Bile duct (tissue), 1 donor: Measurements from ENCODE around the genes ALPG, ALPI, ECEL1, USP40 and UGT1A8.

DNA sequence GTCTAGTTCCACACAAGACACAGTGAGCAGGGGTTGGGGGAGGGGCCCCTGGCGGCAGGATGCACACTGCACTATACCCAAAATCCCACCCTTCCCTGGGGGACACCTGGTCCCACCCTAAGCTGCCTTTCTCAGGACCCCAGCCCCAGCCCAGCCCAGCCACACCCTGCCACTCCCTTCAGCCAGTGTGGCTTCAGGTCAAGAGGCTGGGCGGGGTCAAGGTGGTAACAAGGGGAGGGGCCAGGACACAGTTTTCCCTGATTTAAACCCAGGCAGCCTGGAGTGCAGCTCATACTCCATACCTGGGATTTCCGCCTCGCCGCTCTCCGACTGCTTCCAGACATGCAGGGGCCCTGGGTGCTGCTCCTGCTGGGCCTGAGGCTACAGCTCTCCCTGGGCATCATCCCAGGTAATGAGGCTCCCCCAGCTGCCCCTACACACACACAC is at the start of gene ALPG:
TSS of gene ALPG (plus strand) at position 292 of the 447 bp plus-strand sequence.
- PRO-cap, result no peak

GRCh38 chr2:232455874-232456387 is at the start of gene ALPI:
ALPI (plus strand) TSS chr2:232456153.
- PRO-cap, result no peak

DNA sequence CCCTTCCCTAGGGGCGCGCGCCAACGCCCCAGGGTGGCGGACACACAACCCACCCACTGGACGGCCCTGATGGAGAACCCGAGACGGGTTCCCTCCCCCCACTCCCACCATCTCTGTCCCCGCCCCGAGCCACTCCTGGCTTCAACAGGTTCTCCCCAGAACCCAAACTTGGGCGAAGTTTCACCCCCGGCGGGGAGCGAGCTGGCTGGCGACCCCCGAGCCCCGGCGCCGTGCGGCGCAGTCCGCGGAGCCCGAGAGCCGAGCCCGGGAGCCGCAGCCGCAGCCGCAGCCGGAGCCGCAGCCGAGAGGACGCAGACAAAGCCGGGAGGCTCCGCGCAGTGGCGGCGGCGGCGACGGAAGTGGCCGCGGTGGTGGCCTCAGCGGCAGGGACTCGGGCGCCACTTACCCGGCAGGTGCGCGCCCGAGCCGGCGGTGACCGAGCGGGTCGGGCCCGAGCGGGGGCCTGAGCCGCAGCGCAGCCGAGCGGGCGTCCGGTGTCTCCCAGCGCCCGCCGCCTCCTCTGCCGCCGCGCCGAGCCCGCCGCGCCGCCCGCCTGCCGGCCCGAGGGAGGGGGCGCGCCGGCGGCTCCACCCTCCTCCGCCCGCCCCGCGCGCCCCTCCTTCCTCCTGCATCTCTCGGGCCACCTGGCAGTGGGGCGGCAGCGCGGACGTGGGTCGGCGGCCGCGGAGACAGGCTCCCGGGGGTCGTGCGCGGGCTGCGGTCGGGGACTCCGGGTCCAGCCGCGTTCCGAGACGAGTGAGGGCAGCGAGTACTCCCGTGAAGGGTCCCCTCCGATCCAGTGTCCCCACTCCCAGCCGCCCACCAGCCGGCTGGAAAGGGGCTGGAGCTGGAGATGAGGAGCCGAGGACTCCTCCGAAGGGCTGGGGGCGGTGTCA is at the start of gene ECEL1:
TSS of gene ECEL1 (minus strand) at position 522 of the 896 bp plus-strand sequence.
- PRO-cap, result no peak

GRCh38 chr2:232502646-232503951 is 15.5 kb upstream of the ECEL1 start:
- PRO-cap, result bidirectional peak, plus-strand start at chr2:232503223, minus-strand start at chr2:232503088

DNA sequence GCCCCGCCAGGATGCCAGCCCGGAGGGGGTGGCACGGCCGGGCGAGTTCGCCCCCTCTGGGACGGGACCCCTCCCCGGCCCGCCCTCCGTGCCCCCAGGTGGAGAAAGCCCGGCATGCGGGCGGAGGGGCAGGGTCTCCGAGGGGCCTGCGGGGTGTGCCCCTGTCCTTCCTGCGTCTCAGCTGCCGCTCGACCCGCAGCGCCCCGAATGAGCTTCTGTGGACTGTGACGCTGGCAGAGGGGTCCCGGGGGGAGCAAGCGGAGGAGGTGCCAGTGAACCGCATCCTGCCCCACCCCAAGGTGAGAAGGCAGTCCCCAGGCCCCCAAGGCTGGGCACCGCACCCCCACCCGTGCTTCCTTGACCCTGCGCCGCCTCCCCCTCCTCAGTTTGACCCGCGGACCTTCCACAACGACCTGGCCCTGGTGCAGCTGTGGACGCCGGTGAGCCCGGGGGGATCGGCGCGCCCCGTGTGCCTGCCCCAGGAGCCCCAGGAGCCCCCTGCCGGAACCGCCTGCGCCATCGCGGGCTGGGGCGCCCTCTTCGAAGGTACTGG is 2.2 kb downstream of the PRSS56 start:
- PRO-cap, result no peak

- PRO-cap, result no peak
Observed at GRCh38 chr2:232526673-232527052, 703 bp downstream of the CHRND start.

DNA sequence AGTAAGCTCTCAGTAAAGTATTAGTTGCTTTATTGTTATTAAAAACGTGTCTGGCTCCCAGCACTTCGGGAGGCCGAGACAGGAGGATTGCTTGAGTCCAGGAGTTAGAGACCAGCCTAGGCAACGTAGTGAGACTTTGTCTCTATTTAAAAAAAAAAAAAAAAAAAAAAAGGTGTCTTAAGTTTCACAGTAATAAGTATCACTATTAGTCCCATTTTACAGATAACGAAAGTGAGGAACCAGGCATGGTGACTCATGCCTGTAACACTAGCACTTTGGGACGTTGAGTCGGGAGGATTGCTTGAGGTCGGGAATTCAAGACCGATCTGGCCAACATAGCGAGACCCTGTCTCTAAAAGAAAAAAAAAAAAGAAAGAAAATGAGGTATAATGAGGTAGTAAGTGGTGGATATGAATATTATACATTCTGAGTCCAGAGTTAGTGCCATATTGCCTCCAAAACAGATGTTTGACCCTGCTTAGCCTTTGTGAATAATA is 2.6 kb downstream of the KCNJ13 start:
- PRO-cap, result no peak

- PRO-cap, result no peak
Observed at GRCh38 chr2:232825055-232825513, 45.0 kb upstream of the SNORC start.

DNA sequence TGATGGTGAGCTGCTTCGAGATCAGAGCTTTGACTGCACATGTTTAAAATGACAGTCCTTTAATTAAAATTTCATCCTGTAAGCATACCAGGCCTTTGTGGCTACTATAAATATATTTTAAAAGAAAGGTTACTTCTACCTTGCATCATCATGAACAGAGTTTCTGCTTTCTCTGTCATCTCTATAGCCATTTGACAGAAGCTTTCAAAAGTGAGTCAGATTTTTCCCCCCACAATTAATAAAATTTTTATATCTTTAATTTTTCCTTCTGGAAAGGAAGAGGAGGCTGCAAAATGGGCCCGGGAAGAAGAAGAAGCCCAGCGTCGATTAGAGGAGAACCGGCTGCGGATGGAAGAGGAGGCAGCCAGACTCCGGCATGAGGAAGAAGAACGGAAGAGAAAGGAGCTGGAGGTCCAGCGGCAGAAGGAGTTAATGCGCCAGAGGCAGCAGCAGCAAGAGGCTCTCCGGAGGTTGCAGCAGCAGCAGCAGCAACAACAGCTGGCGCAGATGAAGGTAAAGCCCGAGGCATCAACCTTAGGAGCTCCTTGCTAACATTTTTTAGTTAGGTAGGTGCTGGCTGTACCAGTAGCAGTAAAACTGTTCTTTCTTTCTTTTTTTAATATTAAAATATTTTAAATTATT is 37.4 kb upstream of the SNORC start:
- PRO-cap, result no peak

- PRO-cap, result no peak
Observed at GRCh38 chr2:233076991-233077353, 16.8 kb downstream of the INPP5D start.

- PRO-cap, result no peak
Observed at GRCh38 chr2:233088913-233089360, 28.8 kb downstream of the INPP5D start.

DNA sequence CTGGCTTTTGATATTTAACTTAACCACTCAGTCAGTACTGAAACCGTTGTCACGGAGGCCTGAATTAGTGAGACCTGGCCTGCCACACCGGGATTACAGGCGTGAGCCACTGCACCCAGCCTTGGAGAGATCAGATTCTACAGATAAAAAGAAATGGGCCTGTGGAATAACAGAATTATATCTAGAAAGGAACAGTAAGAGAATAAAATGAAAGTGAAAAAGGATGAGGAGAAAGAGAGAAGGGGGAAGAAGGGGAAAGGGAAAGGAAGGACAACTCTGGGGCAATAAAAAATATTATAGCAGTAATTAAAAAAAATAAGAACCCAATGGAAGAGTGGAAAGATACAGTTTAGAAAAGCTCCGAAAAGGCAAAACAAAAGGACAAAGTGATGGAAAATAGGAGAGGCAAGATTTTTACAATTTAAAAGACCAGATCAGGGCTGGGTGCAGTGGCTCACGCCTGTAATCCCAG is 94.8 kb downstream of the INPP5D start:
- PRO-cap, result no peak

DNA sequence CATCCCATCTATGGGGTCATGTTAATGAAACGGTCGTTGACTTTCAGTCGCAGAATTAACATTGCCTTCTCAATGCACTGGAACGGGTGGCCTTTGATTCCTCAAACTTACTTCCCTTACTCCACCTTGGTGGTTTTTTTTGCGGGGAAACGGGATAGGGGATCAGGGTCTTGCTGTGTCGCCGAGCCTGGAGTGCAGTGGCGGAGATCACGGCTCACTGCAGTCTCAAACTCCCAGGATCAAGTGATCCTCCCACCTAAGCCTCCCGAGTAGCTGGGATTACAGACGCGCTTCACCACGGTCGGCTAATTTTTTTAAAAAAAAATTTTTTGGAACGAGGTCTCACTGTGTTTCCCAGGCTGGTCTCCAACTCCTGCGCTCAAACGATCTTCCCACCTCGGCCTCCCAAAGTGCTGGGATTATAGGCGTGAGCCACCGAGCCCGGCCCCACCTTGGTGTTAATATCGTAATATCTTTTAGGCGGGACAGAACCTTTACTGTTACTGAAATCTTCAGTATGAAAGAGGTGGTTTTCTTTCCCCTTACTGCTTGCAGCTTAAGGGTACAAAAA is 853 bp downstream of the ATG16L1 start:
- PRO-cap, result no peak

DNA sequence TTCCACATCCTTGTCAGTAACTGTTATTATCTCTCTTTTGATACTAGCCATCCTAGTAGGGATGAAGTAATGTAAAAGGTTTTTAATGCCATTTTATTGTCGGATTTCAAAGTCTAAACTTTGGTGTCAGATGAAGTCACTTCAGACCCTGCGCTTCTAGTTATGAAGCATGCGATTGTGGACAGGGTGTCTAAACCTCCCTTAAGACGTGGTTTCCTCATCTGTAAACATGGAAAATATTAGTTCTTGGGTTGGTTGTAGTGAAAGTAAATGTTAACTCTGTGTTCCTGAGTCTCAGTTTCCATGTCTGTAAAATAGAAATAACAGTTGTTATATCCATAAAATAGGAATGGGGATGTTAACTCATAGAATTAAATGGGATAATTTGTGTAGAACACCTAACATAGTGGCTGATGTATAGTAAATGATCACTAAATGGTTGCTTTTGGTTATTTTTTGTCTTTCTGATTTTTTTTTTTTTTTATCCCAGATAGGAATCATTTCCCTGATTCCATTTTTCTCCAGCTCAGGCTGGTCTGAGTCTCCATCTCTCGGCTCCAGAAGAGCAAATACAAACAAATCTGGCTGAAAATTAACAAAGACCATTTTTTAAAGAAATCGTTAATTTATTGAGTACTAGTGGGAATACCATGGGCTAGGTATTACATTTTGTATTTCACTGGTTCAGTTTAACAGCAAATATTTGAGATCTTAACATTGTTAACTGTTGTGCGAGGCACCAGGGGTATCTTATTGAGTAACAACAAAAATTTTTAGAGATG is 4.9 kb downstream of the DGKD start:
- PRO-cap, result no peak

DNA sequence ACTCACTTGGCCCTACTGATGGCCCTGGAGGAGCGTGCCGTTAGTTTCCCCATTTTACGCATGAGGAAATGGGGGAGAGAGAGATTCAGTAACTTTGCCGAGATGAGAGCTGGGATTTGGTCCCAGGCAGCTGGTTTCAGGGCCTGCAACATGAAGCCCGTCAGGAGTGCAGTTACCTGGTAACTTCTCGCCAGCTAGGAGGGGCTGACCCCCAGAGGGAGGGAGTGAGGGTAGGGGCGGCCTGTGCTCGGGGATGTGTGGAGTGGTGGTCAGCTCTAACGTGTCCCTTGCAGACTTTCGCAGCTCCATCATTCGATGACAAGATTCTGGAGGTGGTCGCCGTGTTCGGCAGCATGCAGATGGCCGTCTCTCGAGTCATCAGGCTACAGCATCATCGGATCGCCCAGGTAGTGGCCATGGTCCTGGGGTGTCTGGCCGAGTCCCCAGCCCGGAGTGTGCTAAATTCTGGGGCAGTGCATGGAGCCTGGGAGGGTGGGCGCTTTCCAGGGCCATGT is 103.8 kb downstream of the DGKD start:
- PRO-cap, result no peak

GRCh38 chr2:233523125-233523915 is 43.3 kb downstream of the USP40 start:
- PRO-cap, result no peak

GRCh38 chr2:233557415-233557910 is 9.1 kb downstream of the USP40 start:
- PRO-cap, result no peak

- PRO-cap, result unidirectional peak, minus-strand start at chr2:233566553; bidirectional peak, plus-strand start at chr2:233566877, minus-strand start at chr2:233566768
Observed at GRCh38 chr2:233565938-233567114, at the start of gene USP40. USP40 (minus strand) TSS chr2:233566782.

DNA sequence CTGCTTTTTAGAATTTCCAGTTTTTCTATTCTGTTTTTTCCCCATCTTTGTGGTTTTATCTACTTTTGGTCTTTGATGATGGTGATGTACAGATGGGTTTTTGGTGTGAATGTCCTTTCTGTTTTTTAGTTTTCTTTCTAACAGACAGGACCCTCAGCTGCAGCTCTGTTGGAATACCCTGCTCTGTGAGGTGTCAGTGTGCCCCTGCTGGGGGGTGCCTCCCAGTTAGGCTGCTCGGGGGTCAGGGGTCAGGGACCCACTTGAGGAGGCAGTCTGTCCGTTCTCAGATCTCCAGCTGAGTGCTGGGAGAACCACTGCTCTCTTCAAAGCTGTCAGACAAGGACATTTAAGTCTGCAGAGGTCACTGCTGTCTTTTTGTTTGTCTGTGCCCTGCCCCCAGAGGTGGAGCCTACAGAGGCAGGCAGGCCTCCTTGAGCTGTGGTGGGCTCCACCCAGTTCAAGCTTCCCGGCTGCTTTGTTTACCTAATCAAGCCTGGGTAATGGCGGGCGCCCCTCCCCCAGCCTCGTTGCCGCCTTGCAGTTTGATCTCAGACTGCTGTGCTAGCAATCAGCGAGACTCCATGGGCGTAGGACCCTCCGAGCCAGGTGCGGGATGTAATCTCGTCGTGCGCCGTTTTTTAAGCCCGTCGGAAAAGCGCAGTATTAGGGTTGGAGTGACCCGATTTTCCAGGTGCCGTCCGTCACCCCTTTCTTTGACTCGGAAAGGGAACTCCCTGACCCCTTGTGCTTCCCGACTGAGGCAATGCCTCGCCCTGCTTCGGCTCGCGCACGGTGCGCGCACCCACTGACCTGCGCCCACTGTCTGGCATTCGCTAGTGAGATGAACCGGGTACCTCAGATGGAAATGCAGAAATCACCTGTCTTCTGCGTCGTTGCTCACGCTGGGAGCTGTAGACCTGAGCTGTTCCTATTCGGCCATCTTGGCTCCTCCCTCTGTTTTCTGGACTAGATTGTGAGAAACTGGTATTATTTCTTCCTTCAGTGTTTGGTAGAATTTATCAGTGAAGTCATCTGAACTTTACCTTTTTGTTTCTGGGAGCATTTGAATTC is 16.7 kb upstream of the USP40 start:
- PRO-cap, result no peak

GRCh38 chr2:233617328-233618031 is at the start of gene UGT1A8:
UGT1A8 (plus strand) TSS chr2:233617633.
- PRO-cap, result no peak